Cardiac atrium fibroblast (primary cell): ENCODE measurements around a stretch of chr2.

DNA sequence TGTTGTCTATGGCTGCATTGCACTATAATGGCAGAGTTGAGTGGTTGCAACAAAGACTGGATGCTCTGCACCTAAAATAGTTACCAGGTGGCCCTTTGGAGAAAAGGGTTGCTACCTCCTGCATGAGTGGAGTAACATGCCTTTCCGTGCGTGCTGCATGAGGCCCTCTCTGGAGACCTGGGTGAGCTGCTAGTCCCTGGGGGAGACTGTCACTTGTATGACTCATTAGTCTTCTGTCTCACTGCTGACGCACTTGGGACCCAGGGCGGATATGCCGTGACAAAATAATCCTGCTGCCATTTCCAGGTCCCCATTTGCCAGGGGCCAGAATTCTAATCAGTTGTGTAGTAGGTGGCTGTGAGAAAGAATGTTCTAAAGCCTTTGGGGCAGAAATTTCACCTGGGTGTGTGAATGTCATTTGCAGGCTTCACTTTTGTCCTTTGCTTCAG, 73.9 kb downstream of the NPAS2 start:
- RAMPAGE, long total RNA: no peak

- RAMPAGE, long total RNA: no peak
Measured at GRCh38 chr2:100904492-100905029, 84.6 kb downstream of the NPAS2 start.

GRCh38 chr2:100989823-100990479, 12.1 kb upstream of the RPL31 start:
- RAMPAGE, long total RNA: no peak

GRCh38 chr2:101063241-101063993, 61.3 kb downstream of the RPL31 start:
- RAMPAGE, long total RNA: no peak

GRCh38 chr2:101112385-101113229, 38.6 kb downstream of the TBC1D8 start:
- RAMPAGE, long total RNA: no peak

DNA sequence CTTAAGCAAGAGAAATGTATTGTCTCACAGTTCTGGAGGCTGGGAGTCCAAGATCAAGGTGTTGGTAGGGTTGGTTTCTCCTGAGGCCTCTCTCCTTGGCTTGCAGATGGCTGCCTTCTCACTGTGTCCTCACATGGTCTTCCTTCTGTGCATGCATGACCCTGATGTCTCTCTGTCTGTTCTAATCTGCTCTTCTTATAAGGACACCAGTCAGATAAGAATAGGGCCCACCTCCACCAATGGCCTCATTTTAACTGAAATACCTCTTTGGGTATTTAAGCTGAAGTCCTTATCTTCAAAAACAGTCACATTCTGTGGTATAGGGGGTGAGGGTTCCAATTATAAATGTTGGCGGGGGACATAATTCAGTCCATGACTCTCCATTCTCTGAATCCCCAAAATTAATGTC, 20.8 kb upstream of the CNOT11 start:
- RAMPAGE, long total RNA: no peak

GRCh38 chr2:101244703-101245318, 7.9 kb upstream of the CNOT11 start:
- RAMPAGE, long total RNA: no peak

GRCh38 chr2:101266585-101266901, 13.9 kb downstream of the CNOT11 start:
- RAMPAGE, long total RNA: no peak

- RAMPAGE, long total RNA: no peak
Measured at GRCh38 chr2:101272368-101273460, 20.0 kb downstream of the CNOT11 start.

DNA sequence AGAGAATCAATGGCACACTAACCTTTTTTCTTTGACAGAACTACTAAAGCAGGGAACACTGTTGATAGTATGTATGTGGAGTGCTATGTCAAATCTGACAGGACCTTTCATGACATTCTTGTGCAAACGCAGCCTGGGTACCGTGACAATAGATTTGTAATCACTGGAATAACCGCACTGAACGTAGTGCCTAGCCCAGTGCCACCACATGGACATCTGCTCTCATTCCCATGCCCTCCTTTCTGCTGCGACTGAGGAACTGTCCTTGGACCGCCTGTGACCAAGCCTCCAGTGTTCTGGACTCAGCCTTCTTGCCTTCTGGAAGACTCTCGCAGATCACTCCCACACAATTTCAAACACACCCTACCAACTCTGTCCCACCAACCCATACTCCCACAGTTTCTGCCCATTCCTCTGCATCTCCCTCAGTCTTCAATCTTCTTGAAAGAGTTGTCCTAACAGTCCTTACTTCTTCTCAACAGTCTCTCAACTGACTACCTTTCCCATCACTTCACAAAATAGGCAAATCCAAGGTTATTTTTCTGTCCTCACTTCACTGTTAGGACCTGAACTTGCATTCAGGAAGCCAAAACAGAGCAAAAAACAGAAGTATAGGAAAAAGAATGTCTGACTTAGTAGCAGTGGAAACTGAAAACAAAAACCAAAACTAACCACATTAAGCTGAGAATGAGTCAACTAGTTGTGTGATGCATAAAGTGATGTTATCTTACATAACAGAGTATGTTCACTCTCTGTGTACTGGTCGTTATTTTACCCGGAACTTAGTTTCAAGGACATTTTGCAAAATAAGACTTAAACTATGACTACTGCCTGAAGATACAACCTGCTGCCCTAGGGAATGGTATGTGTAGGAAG, 2.0 kb downstream of the RNF149 start:
- RAMPAGE, long total RNA: no peak

- RAMPAGE, long total RNA: no peak
Measured at GRCh38 chr2:102027204-102028088, 35.7 kb downstream of the IL1R2 start.

DNA sequence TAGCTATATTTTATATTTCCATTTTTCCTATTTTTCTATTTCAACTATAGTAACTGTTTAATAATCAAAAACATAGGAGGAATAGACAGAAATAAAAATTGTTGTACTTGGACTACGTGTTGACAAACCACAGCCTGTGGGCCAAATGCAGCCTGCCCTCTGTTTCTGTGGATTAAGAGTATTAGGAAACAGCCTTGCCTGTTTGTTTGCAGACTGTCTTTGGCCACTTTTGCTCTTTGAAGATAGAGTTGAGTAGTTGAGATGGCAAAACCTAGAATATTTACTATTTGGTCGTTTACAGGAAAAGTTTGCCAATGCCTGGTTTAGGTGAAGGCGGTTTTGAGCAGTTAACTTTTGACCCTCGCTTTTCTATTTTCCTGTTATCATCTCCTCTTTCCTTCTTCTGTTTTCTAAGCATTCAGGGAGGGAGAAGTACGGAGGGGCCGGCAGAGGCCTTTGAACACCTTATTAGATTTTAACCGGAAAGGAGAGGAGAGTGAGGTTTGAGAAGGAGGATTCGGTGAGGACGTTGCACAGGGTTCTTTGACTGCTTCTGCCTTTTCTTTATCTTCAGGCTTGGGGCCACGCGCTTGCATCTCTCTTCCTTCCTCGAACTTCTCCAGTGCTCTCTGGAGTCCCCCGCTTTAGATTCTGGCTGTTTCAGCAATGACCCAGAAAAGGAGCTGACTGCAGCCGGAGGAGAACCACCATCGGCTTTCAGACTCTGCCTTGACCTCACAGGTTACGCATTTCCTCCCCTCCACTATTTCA, 39.2 kb downstream of the IL1R2 start:
- RAMPAGE, long total RNA: no peak

- RAMPAGE, long total RNA: no peak
Measured at GRCh38 chr2:102034887-102035341, 43.2 kb downstream of the IL1R2 start.

DNA sequence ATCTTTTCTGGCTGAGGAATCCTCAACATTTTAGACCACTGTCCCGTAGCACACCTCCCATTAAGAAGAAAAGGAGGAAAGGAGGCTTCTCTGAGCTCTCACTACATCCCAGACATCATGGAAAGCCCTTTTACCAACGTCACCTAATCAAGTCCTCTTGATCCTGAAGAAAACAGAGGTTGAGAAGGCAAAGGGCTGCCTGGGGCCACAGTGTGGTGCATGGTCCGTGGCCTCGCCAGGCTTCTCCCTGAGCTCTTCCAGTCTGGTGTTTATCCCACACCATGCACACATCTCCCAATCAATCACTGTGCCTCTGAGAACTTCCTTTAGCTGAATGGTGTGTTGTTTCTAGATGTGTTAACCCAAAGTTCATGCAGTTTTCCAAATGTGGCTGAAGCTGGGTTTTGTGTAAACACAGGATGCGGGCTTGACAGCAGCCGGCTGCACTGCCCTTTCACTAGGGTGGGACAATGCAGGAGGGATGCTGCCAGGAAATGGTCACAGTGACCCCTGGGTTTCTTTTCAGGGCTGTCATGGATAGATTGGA, 54.4 kb downstream of the IL1R2 start:
- RAMPAGE, long total RNA: no peak

DNA sequence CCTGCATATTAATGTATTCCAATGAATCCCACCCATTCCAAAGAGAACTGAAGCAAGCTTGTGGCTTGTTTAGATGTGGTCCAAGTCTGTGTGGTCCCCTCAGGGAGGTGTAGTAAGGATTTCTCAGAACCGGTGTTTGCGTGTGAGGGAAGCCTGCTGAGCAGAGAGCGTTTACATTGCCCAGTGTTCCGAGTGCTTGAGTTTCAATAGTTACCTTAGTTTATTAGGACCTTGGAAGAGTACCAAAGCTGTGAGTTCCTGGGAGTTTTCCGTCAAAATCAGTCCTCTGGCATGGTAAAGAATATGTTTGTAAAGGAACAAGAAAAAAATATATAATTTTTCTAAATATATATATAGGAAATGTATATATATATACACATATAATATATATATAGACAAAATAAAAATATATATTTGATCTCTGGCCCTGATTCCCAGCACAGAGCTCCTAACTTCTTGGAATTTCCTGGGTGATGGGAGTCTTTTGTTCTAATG, 24.9 kb upstream of the IL1R1 start:
- RAMPAGE, long total RNA: no peak

DNA sequence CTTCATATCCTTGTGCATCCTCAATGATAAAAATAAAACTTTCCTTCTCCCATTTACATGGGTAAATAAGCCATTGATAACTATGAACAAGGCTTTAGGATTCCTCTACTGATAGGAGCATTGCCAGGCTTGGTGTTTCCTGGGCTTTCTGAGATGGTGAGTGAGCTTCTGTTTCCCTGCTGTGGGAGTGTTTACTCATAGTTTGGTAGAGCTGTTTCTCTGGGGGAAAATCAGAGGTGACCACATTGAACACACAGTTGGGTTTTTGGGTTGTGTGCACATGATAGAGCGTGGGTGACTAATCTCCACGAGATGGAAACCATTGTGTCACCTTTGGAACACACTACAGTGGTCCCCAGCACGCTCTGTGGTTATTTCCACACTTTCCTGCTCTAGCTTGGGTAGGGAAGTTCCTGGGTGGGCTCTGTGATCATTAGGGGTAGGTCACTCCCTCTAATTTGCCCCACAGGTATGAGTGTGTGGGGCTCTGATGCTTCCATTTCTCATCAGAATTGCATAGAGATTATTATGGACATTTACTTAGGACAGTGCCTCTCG, 5.4 kb downstream of the IL1R1 start:
- RAMPAGE, long total RNA: no peak

GRCh38 chr2:102251485-102252081, 59.8 kb upstream of the IL1RL1 start:
- RAMPAGE, long total RNA: no peak

GRCh38 chr2:102367761-102368026, 12.1 kb downstream of the IL18R1 start:
- RAMPAGE, long total RNA: no peak

GRCh38 chr2:102637269-102637845, 18.0 kb downstream of the SLC9A2 start:
- RAMPAGE, long total RNA: no peak

DNA sequence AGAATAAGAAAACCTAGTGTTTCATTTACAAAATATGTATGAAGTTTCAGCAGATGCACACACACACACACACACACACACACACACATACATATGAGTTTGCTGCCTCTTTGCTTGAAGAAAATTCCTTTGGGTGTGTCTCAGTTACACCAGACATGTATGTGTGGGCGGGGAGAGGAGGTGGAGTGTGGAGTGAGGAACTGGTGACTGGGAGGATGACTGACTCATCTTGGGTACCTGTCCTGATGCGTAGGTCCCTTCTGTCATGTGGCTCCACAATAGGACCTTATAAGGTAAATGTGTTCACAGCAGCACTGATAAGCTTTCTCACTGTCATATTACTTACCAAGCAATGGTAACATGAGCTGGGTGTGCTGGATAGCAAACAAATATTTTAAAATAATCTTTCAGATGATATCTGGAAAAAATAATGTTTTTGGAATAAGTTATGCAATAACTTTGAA, 45.1 kb downstream of the SLC9A2 start:
- RAMPAGE, long total RNA: no peak